Body of pancreas (tissue), 2 donors: ENCODE measurements around the gene FCHSD2.

- PRO-cap = no peak
- RAMPAGE, long total RNA, 2 experiments = no peak in any of the 2 experiments
Measured at GRCh38 chr11:72739489-72739844, 12.7 kb downstream of the ARAP1 start.

GRCh38 chr11:72741831-72742365 is 10.3 kb downstream of the ARAP1 start:
- PRO-cap = no peak
- RAMPAGE, long total RNA, 2 experiments = no peak in any of the 2 experiments

GRCh38 chr11:72779538-72780134 is 14.2 kb downstream of the STARD10 start:
- PRO-cap = no peak
- RAMPAGE, long total RNA, 2 experiments = no peak in any of the 2 experiments

- PRO-cap = no peak
- RAMPAGE, long total RNA, 2 experiments = no peak in any of the 2 experiments
Measured at GRCh38 chr11:72812795-72813692, 1.2 kb upstream of the ATG16L2 start.

GRCh38 chr11:72821523-72821952 is 7.3 kb downstream of the ATG16L2 start:
- PRO-cap = no peak
- RAMPAGE, long total RNA, 2 experiments = no peak in any of the 2 experiments

GRCh38 chr11:72932098-72932926 is 118.1 kb downstream of the ATG16L2 start:
- PRO-cap = no peak
- RAMPAGE, long total RNA, 2 experiments = no peak in any of the 2 experiments

DNA sequence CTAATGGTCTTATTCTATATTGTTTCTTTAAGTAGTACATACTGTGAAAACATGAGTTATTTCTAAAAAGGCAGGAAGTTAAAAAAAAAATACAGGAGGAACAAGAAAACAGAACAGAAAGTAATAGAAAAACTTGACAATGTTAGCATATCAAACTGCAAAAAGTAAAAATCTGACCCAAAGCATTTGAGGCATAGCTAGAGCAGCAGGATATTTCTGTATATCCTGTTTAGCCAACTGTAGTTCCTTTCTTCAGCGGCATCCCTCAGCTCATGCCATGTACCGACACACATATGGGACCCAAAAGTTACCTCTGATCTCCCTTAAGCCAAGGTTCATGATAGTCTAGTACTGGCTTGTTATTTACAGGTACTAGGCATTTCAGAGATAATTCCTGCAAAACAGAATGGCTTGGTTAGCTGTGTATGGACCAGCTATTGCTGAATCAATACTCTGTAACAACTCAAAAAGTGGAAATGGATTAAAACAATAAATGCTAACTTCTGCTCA is 94.1 kb downstream of the FCHSD2 start:
- PRO-cap = no peak
- RAMPAGE, long total RNA, 2 experiments = no peak in any of the 2 experiments

- PRO-cap = bidirectional peak, plus-strand start at chr11:73142003, minus-strand start at chr11:73142055; bidirectional peak, plus-strand start at chr11:73142467, minus-strand start at chr11:73142279
- RAMPAGE, long total RNA, 2 experiments = start-site peak on the minus strand in 2 of 2 experiments, at chr11:73141873-73142134 at its widest, 26 to 47 reads per replicate
Measured at GRCh38 chr11:73141628-73142541, at the start of gene FCHSD2. Gene FCHSD2, minus strand, starts transcription at chr11:73142318.

GRCh38 chr11:73148855-73149435 is 6.8 kb upstream of the FCHSD2 start:
- PRO-cap = no peak
- RAMPAGE, long total RNA, 2 experiments = no peak in any of the 2 experiments

- PRO-cap = no peak
- RAMPAGE, long total RNA, 2 experiments = no peak in any of the 2 experiments
Measured at GRCh38 chr11:73240215-73240739, 22.2 kb downstream of the P2RY2 start.

GRCh38 chr11:73312940-73313423 is 4.9 kb downstream of the ARHGEF17 start:
- PRO-cap = no peak
- RAMPAGE, long total RNA, 2 experiments = no peak in any of the 2 experiments

GRCh38 chr11:73321527-73322046 is 13.5 kb downstream of the ARHGEF17 start:
- PRO-cap = no peak
- RAMPAGE, long total RNA, 2 experiments = no peak in any of the 2 experiments

GRCh38 chr11:73322239-73323240 is 14.5 kb downstream of the ARHGEF17 start:
- PRO-cap = no peak
- RAMPAGE, long total RNA, 2 experiments = no peak in any of the 2 experiments

GRCh38 chr11:73334495-73335208 is 26.6 kb downstream of the ARHGEF17 start:
- PRO-cap = no peak
- RAMPAGE, long total RNA, 2 experiments = no peak in any of the 2 experiments

- PRO-cap = no peak
- RAMPAGE, long total RNA, 2 experiments = no peak in any of the 2 experiments
Measured at GRCh38 chr11:73348482-73348961, 27.7 kb upstream of the RELT start.

GRCh38 chr11:73786921-73787635 is 596 bp upstream of the MRPL48 start:
- PRO-cap = no peak
- RAMPAGE, long total RNA, 2 experiments = no peak in any of the 2 experiments

- PRO-cap = no peak
- RAMPAGE, long total RNA, 2 experiments = no peak in any of the 2 experiments
Measured at GRCh38 chr11:73976508-73977138, 6.0 kb downstream of the UCP2 start.

DNA sequence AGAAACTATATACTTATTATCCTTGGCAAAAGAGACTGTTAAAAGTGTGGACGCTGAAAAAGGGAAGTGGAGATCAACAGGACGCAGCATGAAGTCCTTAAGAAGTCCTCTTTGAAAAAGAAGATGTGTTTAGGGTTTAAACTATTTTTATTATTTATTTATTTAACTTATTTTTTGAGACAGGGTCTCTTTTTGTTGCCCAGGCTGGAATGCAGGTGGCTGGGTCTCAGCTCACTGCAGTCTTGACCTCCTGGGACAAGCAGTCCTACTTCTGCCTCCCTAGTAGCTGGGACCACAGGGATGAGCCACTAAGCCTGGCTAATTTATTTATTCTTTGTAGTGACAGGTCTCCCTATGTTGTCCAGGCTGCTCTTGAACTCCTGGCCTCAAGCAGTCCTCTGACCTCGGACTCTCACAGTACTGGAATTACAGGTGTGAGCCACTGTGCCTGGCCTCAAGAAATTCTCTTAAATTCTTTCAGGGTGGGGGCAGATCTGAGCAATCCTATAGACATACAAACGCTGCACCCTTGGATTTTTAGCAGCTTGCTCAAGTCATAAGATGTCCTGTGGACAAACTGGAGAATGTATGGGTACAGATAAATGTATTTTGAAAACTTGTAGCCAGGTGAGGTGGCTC is 1.8 kb upstream of the UCP2 start:
- PRO-cap = no peak
- RAMPAGE, long total RNA, 2 experiments = no peak in any of the 2 experiments

GRCh38 chr11:74026133-74026332 is 17.1 kb upstream of the UCP3 start:
- PRO-cap = unidirectional peak, plus-strand start at chr11:74026233
- RAMPAGE, long total RNA, 2 experiments = no peak in any of the 2 experiments

- PRO-cap = no peak
- RAMPAGE, long total RNA, 2 experiments = no peak in any of the 2 experiments
Measured at GRCh38 chr11:74417451-74417883, 19.2 kb upstream of the PGM2L1 start.